MCF 10A (cell line): ENCODE results near the genes OR51D1, MMP26, OR51F2, OR51G1, OR52H1, OR56A3 and FHIP1B.

DNA sequence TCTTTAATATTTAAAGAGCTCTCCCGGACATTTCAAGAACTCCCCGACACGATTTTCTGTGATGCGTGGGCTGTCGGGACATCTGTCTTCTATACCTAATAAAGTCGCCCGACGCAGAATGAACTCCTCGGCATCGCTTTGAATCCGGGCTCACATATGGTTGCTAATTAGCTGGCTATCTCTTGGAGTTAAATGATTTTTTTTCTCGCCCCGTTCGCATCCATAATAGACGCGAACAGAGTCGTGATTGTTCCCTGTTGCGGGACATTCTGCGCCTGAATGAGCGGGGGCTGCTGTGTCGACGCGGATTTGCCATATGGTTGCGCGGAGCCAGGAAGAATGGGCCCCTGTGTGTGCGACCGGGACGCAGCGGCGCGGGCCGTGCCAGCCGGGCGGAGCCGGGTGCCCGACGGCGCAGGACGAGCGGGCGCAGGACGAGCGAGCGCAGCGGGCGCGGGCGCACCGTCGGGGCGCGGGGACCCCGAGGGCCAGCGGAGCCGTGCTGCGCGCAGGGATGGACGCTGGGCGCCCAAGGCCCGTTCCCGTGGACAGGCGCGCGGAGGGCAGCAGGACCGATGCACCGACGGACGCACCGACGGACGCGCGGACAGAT, 16.4 kb downstream of the CDKN1C start:
- PRO-cap = no peak
- RRBS = 83% methylated on average over 1 of the region's 73 CpGs

DNA sequence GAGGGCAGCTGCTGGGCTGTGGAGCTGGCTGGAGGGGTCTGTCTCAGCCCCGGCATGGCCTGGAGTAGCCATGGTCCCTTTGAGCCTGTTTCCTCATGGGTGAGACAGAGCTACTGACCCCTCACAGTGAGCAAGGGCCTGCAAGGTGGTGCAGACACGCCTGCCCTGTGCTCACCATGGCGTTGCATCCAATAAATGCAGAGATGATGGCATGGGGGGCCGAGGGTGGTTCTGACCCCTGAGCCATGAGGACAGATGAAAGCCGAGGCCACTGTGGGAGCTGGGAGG, 33.5 kb upstream of the CARS1 start:
- PRO-cap = no peak
- RRBS = no CpG with 5 or more reads among the region's 5 CpGs

GRCh38 chr11:3095708-3096343, 38.6 kb upstream of the CARS1 start:
- PRO-cap = no peak
- RRBS = no CpG with 5 or more reads among the region's 13 CpGs

DNA sequence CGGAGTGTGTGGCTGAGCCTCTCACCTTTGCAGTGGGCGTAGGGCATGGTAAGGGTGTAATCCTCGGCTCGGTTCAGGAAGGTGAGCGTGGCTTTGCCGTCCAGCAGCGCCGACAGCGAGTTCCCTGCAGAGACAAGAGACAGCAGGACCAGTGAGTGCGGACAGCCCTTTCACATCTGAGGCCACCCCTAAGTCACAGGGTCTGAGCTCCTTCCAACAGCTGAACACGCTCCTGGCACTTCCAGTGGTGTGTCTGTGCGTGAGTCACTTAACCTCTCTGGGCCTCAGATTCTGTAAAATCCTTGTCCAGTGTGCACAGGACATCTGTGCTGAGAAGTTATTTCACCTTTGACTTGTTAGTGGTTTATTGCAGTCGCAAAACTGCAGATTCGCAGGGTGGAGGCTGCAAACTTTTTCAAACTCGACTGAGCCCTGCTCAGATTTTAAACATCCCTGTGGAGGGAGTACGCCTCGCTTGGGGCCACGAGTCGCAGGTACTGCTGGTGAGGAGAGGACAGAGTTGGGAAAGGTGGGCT, 43.0 kb upstream of the CARS1 start:
- PRO-cap = no peak
- RRBS = no CpG with 5 or more reads among the region's 19 CpGs

DNA sequence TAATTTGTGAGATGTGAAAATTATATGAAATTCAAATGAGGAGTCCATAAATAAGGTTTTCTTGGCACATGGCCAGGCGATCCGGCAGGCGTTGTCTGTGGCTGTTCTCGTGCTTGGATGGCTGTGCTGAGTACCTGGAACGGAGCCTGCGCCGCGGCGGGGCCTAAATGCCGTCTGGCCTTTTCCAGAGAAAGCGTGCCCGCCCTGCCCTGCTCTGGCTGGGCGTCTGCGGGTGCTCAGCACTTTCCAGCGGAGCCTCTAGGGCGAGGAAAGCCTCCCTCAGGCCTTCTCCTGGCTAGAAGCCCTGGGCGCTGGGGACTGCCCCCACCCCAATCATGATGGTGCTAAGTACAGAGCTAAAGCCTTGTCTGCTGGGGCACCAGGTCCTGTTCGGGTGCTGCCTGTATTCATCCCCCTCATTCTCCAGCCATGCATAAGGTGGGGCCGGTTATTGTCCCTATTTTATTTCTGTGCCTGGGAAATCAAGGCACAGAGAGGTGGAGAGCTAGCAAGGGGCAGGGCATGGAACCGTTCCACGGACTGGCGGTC, 41.7 kb downstream of the OSBPL5 start:
- PRO-cap = no peak
- RRBS = no CpG with 5 or more reads among the region's 22 CpGs

GRCh38 chr11:3153265-3153886, 11.7 kb downstream of the OSBPL5 start:
- PRO-cap = no peak
- RRBS = 87% methylated on average over 4 of the region's 14 CpGs

DNA sequence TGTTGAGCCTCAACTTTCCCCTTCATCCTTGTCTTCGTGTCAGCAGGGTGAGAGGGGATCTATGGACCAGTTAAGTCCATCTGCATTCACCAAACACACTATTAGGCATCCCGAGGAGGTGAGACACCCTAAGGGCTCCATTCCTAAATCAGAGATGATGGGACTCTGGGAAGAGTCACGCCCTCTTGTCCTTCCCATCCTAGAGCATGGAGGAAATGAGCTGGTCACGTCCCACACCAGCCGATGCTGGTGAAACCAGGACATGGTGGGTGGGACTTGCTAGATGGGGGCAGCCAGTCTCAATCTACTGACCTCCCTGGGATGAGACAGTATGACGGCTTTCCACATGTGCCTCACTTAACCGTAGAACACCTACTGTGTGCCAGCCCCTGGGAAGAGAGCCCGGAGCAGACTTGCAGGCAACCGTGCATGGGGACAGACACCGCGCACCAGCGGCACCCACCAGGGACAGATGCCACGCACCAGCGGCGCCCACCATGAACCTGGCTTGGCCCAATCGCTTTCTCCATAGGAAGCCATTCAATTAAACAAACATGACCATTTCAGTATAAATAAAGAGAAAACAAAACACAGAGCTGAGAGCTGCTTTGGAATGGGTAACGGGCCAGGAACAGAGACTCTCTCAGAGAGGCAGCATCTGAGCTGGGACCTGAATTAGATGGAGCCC, 3.8 kb downstream of the OSBPL5 start:
- PRO-cap = no peak
- RRBS = no CpG with 5 or more reads among the region's 17 CpGs

- PRO-cap = no peak
- RRBS = no CpG with 5 or more reads among the region's 15 CpGs
Measured at GRCh38 chr11:3580198-3580551, 61.6 kb downstream of the ART5 start.

DNA sequence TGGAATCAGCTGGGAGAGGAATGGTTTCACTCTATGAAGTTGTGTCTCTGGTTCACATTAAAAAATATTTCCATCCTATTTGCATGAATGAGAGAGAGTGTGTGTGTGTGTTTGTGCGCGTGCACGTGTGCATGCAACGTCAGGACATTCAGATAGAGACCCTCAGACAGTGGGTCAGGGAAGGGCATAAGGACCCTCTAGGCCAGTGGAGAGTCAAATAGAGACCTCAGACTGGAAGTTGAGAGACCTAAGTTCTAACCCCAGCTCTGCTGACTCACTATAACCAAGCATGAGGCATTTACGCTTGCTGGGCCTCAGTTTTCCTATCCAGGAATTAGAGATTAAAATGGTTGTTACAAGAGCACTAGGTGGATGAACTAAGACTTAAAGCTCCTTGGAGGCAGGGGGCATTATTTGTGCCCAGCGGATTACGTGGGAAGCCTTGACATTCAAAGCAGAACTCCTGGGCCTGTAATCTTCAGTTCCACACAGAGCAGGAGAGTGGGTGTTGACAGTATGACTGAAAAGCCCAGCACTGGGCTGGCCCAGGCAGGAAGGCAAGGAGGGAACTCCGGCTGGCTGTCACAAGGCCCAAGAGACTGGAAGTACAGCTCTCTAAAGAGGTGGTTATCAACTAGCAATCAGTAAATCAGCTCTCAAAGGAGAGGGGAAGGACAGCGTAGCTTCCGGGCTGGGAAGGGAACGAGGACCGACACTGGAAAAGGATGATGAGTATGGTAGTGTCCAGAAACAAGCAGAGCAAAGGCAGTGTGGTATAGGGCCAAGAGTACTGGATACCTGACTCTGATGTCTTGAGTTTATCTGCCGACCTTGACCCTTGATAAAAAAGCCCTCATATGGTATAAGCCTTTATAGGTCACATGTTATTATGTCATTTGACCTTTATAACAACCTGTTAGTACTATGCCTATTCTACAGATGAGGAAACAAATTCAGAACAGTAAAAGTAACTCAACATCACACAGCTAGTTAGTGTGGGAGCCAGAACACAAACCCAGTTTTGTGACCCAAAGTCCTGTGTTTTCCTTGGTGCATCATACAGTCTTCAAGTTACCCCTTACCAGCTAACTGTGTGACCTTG, 9.1 kb downstream of the RHOG start:
- PRO-cap = no peak
- RRBS = no CpG with 5 or more reads among the region's 13 CpGs

DNA sequence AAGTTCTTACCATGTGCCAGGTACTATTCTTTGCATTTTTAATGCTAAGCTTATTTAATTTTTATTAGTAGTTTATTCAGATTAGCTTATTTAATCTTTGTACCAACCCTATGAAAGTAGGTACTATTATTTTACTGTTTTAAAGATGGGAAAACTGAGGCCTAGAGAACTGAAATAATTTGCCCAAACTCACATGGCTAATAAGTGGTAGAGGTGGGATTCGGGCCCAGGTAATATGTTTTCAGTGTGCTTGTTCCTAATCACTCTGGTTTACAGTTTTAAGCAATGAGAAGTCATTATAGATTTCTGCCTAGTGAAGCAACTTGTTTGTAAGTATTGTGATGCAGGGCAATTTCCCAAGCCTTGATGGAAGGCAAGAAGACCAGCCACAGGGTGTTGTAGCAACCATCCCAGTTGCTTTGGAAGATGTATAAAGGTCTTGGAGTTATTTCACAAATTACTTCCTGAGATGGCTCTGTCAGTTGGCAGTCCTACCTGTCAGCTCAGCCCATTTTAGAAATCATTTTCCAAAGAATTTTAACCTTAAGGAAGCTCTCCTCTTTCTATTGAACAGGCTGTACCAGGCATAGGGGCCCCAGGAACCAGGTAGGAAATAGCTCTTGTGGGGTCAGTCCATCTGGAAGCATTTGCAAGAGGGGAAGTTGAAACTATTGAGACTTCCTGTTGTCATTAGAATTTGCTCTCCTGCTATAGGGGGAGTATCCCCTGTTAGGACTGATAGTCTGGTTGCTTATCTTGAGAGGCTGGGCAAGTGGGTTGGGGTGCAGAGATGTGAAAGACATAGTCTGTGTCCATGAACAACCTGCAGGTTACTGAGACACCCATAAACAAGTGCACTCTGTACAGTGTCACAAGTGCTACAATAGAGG, 47.8 kb downstream of the STIM1 start:
- PRO-cap = no peak
- RRBS = no CpG with 5 or more reads among the region's 1 CpG

DNA sequence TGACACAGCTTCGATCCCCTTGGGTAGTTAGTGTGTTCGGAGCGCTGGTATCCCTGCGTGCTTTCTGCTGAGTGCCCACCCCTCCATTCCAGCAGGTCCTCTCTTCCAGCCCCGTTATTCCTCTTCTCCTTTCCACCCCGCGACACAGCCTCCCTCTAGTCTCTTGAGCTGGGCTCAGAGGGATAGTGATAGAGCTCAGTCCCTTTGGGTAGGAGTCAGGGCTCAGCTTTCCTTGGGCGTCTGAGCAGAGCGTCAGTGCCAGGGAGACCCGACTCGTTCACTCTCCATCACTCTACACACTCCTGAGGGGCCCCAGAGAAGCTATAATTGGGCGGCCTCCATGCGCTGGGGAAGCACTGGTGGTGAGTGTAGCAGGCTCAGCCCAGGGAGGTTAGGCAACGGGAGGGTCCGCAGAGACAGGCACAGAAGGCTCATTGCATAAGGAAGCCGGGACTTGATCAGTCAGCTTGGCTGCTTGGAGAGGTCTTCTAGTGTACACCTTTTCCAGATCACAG, at the start of gene OR51D1:
Gene OR51D1, plus strand, starts transcription at position 373 of the 515 bp plus-strand sequence.
- PRO-cap = no peak
- RRBS = 5% methylated on average over 1 of the region's 16 CpGs

DNA sequence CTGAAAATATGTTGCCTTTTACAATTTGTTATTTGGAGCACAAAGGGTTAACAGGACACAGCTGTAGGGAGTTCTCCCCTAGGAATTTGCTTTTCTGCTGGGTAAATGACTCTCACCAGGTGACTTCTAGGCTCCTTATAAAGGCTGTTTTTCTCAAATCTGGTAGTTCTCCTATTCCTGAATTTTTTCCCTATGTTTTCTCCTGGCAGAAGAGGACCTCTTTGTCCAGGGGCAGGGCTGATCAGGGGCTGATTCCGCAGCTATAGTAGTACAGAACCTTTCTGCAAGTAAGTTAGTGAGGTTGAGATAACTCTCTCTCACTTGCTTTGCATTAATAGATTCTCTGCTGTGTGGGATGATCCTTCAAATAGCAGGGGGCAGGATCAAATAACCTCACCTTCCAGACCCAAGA, at the start of gene MMP26:
Gene MMP26, plus strand, starts transcription at position 165 of the 412 bp plus-strand sequence.
- PRO-cap = no peak
- RRBS = no CpG with 5 or more reads among the region's 1 CpG

- PRO-cap = no peak
- RRBS = no CpG with 5 or more reads among the region's 1 CpG
Measured at GRCh38 chr11:4821118-4821407, at the start of gene OR51F2. OR51F2 (plus strand) TSS chr11:4821321.

DNA sequence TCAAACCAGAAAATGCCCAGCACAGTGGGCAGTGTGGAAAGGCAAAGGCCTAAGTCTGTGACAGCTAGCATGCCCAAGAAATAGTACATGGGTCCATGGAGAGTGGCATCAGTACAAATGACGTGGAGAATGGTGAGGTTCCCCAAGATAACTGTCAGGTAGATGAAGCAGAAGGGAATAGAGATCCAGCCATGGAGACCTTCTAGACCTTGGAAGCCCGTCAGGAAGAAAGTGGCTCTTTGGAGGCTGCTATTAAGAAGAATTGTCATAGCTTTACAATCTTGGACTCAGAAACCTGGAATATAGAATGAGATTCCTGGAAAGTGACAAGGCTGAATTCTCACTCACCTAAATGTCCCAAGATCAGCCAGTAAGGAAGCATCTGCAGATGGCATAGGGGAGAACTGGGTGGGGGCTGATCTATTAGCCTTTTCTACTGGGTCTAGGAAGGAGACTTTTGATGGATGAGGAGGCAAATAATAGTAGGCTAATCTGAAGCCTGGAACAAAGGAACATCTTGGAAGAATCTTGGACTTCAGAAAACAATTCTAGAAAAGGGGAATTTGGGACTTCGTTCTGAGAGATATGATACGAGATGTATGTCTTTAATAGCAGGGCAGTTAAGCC, at the start of gene OR51G1:
Gene OR51G1, minus strand, starts transcription at position 269 of the 627 bp plus-strand sequence.
- PRO-cap = no peak
- RRBS = no CpG with 5 or more reads among the region's 4 CpGs

GRCh38 chr11:5412043-5412583, 9.8 kb upstream of the OR51Q1 start:
- PRO-cap = bidirectional peak, plus-strand start at chr11:5412305, minus-strand start at chr11:5412272
- RRBS = no CpG with 5 or more reads among the region's 13 CpGs

GRCh38 chr11:5548396-5548694, at the start of gene OR52H1:
OR52H1 (minus strand) TSS chr11:5548540.
- PRO-cap = no peak
- RRBS = no CpG with 5 or more reads among the region's 1 CpG

GRCh38 chr11:5942082-5942457, at the start of gene OR56A3:
OR56A3 (plus strand) TSS chr11:5942251.
- PRO-cap = no peak
- RRBS = no CpG with 5 or more reads among the region's 1 CpG

DNA sequence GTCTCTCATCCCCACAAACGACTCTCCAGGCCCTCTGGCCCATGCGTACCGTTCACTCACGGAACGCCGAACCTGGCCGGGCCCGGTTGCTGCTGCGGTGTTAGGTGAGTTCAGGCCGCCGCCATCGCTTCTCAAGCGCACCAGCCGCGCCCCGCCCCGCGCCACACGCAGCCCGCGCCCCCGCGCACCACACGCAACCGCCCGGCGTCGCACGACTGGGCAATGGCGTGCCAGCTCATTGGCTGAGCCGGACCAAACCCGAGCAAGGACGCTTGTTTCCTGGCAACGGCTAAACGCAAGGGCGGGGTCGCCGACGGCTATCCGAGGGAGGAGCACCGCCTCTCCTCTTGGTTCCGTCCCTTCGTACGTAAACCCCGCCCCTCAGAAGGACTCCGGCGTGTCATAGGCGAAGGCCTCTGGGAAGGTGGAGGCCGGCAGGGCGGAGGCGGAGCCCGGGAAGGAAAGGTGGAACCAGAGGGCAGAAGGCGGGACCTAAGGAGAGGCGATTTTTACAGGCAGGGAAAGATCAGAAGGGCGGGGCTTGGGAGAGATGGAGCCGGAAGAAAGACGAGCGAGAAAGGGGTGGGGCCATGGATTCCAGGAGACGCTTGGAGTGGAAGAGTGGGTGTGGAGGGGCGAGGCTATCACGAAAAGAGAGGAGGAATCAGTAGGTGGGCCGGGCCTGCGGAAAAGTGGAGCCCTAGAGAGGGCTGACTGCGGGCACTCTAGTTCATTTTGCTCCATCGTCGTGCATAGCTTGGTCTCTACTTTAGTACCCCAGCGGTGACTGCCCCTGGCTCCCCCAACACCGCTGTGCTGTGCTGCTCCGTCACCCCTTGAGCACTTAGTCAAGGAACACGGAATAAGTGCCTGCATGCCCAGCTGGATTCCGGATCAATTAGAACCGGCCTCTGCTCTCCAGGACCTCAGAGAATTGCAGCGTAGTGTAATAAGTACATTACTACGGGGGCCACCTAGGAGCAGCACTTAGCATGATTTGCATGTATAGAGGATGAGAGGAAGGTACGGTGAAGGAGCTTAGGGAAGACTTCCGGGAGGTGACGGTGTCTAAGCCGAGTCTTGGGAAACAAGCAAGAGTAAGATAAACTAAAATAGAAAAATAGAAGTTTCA, at the start of gene FHIP1B:
Gene FHIP1B, minus strand, starts transcription at position 142 of the 1,132 bp plus-strand sequence.
- PRO-cap = bidirectional peak, plus-strand start at position 670 of the sequence, minus-strand start at position 165 of the sequence; unidirectional peak, plus-strand start at position 733 of the sequence
- RRBS = 4% methylated on average over 14 of the region's 78 CpGs

GRCh38 chr11:6326989-6327575, 6.8 kb upstream of the CAVIN3 start:
- PRO-cap = no peak
- RRBS = no CpG with 5 or more reads among the region's 4 CpGs

- PRO-cap = no peak
- RRBS = no CpG with 5 or more reads among the region's 10 CpGs
Measured at GRCh38 chr11:6362310-6363092, 27.8 kb upstream of the SMPD1 start.